ENCODE results near the gene CCDC24.

GRCh38 chr1:43524629-43525414, 5.9 kb upstream of the PTPRF start:
- PRO-cap, result no peak

GRCh38 chr1:43621846-43623053, 27.7 kb upstream of the KDM4A start:
- PRO-cap, result no peak

- PRO-cap, result no peak
Measured at GRCh38 chr1:43935508-43936042, 2.0 kb downstream of the ARTN start.

DNA sequence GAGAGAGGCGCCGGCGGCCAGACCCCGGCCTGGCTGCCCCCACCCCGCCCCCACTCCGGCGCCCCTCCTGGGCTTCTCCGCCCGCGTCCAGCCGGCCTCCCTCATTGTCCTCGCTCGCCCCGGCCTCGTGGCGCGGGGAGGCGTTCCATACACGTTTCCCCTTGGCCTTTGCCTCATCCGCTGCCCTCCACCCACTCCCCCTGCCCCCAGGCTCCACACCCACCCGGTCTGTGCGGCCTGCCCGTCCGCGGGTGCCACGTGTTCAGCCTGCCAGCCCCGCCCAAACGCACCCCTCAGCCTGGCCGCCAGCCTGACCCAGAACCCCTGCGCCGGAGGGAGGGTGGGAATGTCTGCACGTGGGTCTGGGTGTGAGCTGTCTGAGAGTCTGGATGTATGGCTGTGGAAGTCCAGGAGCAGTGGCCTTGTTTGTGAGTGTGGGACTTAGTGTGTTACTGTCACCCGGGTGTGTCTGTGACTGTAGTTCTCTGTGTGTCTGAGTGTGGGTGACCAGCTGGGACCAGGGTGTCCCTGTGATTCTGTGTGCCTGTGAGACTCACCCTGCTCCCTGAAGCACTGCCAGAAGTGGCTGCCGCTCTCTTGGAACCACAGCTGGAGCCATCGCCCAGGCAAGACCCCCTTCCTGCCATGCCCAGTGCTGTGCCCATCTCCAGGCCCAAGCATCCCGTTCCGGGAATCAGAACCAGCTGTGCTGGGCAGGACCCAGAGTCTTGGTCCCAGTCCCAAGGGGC, 783 bp downstream of the B4GALT2 start:
- PRO-cap, result bidirectional peak, plus-strand start at position 324 of the sequence, minus-strand start at position 226 of the sequence

GRCh38 chr1:43991181-43992034, at the start of gene CCDC24:
Gene CCDC24 (plus strand): TSS chr1:43991599.
- PRO-cap, result bidirectional peak, plus-strand start at chr1:43991832, minus-strand start at chr1:43991495

GRCh38 chr1:44014928-44015639, 16.2 kb downstream of the SLC6A9 start:
- PRO-cap, result no peak

GRCh38 chr1:44276650-44277722, 63.7 kb downstream of the DMAP1 start:
- PRO-cap, result no peak

DNA sequence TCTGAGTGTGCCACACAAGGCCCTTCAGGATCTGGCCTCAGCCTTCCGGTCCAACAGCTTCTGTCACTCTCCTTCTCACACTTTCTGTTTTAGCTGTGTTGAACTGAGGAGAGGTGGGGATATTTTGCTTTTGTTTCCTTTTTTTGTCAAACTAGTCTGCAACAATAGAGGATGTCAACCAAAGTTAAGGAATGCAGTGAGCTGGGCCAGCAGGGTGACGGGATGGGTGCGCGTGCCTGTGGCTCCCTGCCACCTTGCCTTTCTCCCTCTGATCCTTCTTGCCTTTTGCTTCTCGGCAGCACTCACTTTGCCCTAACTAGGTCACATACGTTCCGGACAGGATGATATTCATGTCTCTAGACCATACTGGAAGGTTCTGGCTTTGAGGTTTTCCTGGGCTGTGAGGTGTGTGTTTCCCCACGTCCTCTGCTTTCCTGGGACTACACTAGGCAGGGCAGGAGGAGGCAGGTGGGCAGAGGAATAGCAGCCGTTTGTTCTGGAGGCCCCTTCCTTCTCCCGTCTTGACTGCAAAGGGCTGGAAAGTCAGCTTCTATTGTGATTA, 67.7 kb downstream of the RNF220 start:
- PRO-cap, result no peak

GRCh38 chr1:44545958-44546429, 128.3 kb downstream of the TMEM53 start:
- PRO-cap, result no peak

DNA sequence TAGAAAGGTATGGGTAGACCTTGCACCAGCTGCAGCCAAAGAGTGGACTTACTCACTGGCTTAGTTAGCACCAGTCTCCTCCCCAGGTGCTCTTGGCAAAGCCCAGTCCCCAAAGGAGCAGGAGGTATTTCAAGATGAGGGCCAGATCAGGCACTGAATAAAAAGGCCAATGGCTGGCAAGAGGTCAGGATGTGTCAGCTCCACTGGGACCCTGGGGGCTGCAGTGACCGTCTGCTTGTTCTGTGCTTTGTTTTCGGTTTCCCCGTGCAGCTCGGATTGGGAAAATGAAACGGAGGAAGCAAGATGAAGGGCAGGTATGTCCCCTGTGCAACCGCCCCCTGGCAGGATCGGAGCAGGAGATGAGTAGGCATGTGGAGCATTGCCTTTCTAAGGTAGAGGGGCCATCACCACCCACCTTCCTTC, 39.0 kb downstream of the TMEM53 start:
- PRO-cap, result no peak

DNA sequence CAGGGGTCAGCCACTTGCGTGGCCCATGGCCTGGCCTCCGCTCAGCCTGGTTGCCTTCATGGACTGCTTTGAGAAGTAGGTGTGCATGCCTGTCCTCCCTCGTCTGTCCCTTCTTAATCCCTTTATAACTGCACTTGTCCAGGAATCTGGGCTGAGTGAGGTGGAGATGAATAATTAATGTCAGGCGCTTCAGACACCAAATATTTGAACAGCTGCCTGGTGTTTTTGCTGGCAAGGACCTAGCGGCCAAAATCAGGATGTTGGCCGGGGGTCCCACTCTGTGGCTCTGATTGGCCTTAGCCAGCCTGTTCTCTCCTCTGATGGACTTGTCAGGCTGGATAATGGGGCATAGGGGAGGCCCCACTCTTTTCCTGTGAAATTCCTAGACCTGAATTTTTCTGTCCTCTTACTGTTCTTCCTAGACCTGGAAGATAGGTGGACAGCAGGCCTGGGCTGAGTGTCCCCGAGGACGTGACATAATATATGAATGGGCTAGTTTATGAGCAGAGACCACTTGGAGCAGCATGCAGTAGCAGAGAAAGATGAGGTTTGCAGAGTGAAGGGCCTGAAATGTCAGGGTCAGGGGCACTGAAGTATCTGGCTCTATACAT, 30.2 kb downstream of the TMEM53 start:
- PRO-cap, result unidirectional peak, minus-strand start at position 59 of the sequence

DNA sequence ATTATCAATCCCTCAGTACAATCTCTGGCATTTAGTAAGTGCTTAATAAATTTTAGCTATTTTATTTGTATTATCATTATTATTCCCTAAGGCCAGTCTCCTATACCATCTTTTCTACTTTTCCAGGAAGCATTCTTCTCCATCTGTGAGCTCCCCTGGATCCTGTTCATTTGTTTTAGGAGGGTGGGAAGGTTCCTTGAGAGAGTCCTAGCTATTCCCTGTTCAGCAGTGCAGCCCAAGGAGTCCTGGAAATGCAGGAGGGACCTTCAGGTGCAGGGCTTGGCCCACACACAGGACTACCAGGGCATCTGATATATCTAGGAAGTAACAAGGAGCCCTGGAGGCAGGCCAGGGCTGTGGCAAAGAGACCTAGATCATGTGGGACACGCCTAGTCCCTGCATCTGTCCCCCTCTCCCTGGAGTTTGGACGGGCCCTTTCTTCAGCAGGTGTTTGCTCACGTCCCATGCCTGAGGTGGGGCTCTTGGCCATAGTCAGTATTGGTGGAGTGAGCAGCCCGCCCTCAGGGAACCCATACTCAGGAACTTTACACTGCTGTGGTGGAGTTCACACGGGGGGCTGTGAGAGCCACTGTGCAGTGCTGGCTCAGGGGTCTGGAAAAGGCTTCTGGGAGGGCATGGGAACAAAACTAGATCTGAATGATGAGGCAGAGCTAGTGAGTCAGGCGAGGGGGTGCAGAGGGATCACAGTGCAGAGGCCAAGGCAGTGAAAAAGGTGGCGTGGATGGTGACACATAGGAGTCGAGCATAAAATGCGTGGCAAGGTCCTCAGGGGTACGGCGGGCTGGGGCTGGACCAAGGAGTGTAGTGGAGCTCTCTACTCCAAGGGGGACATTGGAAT, 25.7 kb downstream of the TMEM53 start:
- PRO-cap, result no peak

GRCh38 chr1:44650210-44651750, 23.5 kb downstream of the TMEM53 start:
- PRO-cap, result no peak

- PRO-cap, result no peak
Measured at GRCh38 chr1:44676365-44677474, 2.2 kb downstream of the ARMH1 start.

GRCh38 chr1:44757400-44757738, 17.7 kb downstream of the KIF2C start:
- PRO-cap, result no peak

DNA sequence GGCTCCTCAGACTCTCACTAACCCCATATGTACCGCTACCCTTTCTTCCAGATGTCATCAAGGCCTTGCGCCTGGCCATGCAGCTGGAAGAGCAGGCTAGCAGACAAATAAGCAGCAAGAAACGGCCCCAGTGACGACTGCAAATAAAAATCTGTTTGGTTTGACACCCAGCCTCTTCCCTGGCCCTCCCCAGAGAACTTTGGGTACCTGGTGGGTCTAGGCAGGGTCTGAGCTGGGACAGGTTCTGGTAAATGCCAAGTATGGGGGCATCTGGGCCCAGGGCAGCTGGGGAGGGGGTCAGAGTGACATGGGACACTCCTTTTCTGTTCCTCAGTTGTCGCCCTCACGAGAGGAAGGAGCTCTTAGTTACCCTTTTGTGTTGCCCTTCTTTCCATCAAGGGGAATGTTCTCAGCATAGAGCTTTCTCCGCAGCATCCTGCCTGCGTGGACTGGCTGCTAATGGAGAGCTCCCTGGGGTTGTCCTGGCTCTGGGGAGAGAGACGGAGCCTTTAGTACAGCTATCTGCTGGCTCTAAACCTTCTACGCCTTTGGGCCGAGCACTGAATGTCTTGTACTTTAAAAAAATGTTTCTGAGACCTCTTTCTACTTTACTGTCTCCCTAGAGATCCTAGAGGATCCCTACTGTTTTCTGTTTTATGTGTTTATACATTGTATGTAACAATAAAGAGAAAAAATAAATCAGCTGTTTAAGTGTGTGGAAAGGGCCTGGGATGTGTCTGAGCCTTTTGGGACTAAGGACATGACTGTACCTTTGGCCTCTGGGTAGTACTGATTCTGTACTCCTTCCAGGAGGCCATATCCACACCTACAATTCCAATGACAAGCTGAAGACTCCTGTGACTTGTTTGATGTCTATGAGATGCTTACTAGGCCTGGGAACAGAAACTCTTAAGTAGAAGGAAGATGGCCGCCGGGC, 8.0 kb upstream of the RPS8 start:
- PRO-cap, result no peak

DNA sequence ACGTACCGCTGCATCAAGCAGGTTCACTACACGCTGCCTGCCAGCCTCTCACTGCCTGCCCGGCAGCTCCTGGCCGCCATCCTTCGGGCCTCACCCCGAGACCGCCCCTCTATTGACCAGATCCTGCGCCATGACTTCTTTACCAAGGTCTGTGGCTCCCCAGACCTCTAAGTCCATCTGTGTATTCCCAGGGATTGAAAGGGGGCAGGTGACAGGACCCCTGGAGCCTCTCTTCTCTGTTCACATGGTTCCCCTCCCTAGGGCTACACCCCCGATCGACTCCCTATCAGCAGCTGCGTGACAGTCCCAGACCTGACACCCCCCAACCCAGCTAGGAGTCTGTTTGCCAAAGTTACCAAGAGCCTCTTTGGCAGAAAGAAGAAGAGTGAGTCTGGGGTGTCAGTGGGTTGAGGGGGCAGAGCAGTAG, 2.8 kb downstream of the PLK3 start:
- PRO-cap, result no peak

- PRO-cap, result no peak
Measured at GRCh38 chr1:44808944-44810101, 1.0 kb downstream of the BTBD19 start.

- PRO-cap, result no peak
Measured at GRCh38 chr1:44811119-44812184, 3.1 kb downstream of the BTBD19 start.

- PRO-cap, result no peak
Measured at GRCh38 chr1:45361040-45361487, 21.1 kb downstream of the TOE1 start.

Measured in ReNcell CX (cell line).